Metastatic Lung Carcinoma in the Adrenal Gland (tissue), 1 donor: Measurements from ENCODE around the gene MPP7.

DNA sequence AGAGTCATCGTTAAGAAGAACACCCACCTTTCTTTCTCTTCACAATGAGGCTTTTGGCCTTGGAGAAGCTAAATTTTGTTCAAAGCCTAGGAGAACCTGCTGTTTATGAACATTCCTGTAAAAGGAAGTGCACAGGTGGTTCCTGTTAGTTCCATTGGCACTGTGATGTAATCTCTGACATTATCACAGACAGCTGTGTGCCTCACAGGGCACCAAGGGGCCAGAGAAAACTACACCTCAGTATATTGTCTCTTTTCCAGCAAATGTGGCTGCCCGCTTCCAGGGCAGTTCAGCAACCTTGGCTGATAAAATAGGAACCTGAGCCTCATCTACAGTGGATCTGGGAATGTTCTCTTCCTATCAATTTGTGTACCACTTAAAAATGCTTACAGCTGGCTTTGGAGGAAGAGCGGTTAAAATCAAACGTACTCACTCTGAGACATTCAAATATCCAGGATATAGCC lies 20.8 kb downstream of the MPP7 start:
- PRO-cap, result no peak

DNA sequence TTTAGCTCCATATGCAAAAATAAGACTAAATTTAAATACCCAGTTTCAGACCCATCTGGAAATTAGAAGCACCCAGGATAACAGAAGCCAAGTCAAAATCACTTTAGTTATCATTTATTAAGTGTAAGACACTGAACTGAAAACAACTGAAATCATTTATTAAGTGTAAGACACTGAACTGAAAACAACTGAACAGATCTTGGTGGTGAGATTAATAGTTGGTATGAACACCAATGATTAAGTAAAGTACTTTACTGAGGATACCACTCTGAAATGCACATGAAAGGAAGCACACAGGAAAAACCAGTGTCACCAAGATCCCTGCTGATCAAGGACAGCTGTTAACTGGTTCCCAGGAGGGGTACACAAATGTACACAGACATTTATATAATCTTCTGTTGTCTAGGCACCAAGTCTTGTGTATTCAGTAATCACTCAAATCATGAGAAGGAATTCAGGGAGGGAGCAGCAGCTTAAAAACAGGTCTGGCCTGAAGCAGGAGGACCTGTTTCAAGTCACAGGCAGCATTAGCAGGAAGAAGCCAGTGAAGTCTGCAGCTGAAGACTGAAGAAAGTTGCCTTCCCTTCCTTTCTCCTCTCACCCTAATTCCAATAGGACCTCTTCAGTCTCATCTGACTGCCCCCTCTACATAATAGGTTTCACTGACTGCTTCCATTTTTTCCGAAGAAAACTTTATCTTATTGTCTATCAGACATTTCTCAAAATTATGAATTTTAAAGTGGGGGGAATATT lies 18.8 kb downstream of the MPP7 start:
- PRO-cap, result no peak

DNA sequence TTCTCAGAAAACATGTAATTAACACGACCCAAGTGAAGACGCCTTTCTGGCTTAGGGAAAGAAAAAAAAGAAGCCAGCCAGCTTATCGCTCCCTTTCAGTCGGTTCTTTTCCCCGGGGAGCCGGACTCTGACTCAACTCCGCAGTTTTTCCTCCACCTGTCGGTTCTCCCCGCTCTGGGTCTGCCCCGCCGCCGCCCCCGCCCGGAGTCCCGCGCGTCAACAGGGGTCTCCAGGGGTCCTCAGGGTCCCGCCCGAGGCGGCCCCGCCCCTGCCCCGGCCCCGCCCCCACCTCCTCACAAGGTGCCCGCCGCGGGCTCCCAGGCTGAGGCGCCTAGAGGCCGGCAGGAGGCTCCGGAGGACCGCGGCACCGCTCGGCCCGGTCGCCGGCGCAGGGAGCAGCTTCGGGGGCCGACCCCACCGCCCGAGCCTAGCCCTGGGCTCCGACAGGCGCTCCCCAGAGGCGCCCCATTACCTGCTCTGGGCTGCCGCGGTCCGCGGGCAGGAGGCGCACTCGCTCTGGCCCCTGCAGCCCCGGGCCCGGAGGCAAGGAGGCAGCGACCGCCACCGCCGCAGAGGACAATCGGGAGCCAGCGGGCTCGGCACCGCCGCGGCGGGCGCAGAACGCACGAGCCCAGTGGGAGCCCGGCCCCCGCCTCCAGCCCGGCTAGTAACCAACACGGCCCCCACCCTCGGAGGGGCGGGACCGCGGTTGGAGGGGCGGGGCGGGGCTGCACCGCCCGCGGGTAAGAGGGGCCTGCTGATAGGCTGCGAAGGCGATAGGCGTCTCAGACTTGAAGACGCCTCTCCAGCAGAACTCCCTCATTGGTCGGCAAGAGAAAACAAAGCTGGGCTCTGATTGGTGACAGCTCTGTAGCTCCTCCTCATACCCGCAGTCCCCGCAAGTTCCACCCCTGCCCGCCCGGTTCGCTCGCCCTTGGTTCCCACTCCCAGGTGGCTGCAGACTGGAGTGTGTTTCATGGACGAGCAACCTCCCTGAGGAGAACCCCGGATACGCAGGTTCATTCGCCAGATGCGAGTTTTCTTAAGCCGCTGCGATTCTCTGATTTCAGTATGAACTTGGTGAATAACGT lies at the start of gene MPP7:
Gene MPP7 (minus strand): TSS at position 676 of the 1,091 bp plus-strand sequence.
- PRO-cap, result bidirectional peak, plus-strand start at position 344 of the sequence, minus-strand start at position 218 of the sequence; bidirectional peak, plus-strand start at position 960 of the sequence, minus-strand start at position 666 of the sequence

GRCh38 chr10:28307214-28307765 lies 4.4 kb upstream of the MPP7 start:
- PRO-cap, result no peak

- PRO-cap, result no peak
Measured at GRCh38 chr10:28566362-28567043, 33.6 kb downstream of the WAC start.

DNA sequence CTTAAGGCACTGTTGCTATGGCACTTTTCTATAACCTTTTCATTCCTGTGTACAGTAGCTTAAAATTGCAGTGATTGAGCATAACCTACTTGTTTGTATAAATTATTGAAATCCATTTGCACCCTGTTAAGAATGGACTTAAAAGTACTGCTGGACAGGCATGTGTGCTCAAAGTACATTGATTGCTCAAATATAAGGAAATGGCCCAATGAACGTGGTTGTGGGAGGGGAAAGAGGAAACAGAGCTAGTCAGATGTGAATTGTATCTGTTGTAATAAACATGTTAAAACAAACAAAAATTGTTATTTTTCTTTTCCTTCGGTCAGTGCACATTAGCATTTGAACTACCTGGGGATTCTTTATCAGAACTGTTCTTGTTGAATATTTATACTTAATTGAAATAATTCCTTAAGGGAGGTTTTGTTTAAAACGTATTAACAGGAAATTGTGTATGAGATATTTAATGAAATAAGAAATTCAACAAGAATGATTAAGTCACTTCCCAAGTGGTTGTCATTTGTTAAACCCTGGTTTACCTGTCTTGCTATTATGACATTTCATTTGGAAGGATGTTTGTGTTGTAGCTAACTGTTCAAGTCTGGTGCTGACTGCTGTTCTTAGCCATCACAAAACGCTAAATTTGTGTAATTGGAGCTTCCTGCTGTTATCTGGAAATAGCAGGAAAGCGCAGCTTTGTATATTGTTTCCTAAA lies 56.9 kb upstream of the BAMBI start:
- PRO-cap, result no peak

GRCh38 chr10:28808091-28808629 lies 130.8 kb downstream of the BAMBI start:
- PRO-cap, result no peak

GRCh38 chr10:28810277-28810910 lies 133.1 kb downstream of the BAMBI start:
- PRO-cap, result no peak

DNA sequence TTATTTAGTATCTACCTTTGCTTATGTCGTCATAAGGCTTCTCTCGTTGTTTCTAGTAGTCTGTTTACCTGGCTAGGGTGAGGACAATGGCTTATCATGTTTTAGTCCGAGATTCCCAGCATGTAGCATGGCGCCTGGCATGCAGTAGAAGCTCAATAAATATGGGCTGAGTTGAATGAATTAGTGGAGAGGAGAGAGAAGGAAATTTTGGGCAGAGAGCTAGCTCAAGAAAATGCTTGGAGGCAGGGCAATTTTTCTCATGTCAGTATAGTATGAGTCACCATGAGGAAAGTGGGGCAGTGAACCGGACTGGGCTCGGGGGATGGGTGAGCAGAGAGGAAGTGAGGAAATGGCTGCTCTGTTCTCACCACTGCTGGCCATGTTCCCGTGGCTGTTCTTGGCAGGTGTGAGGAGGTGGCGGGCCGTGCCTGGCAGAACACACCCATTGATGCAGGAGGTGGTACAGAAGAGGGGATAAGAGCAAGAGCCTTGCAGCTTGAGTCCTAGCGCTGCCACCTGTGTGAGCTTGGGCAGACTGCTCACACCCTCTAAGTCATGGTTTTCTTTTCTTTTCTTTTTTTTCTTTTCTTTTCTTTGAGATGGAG lies 304.5 kb upstream of the LYZL1 start:
- PRO-cap, result no peak

GRCh38 chr10:29446366-29447157 lies 157.7 kb downstream of the LYZL1 start:
- PRO-cap, result no peak

GRCh38 chr10:29480440-29480894 lies 154.3 kb downstream of the SVIL start:
- PRO-cap, result no peak

DNA sequence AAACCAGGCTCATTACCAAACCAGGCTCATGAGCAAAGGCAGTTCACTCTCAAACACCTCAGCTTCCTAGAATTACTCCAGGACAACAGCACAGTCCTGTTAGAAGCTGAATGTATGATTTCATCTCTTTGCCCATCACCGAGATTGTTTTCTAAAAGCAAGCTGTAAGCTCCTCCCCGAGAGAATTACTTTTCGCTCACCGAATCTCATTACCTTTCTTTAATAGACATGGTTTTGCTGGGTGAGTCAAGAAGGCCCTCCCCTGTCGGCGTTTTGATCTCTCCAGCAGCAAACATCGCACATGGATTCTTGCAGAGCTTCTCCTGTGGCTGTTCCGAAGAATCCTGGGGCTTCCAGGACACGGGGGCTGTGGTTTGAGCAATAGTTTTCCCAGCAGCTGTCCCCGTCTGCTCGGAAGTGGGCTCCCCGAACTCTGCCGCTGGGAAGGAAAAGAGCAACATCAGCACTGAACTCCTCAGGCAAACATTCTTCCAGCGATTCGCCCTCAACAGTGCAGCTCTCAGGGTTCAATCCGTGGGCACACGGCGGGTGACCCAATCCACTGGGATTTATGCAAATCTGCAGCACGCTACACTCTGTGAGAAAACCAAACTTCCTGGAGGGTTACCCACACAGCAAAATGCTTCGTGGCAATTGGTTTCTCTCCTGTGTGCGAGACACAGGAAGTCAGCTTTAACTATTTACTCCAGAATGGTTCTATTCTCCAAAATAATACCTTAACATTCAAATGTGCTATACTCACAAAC lies 112.4 kb downstream of the SVIL start:
- PRO-cap, result no peak

GRCh38 chr10:29540235-29541063 lies 94.3 kb downstream of the SVIL start:
- PRO-cap, result no peak

DNA sequence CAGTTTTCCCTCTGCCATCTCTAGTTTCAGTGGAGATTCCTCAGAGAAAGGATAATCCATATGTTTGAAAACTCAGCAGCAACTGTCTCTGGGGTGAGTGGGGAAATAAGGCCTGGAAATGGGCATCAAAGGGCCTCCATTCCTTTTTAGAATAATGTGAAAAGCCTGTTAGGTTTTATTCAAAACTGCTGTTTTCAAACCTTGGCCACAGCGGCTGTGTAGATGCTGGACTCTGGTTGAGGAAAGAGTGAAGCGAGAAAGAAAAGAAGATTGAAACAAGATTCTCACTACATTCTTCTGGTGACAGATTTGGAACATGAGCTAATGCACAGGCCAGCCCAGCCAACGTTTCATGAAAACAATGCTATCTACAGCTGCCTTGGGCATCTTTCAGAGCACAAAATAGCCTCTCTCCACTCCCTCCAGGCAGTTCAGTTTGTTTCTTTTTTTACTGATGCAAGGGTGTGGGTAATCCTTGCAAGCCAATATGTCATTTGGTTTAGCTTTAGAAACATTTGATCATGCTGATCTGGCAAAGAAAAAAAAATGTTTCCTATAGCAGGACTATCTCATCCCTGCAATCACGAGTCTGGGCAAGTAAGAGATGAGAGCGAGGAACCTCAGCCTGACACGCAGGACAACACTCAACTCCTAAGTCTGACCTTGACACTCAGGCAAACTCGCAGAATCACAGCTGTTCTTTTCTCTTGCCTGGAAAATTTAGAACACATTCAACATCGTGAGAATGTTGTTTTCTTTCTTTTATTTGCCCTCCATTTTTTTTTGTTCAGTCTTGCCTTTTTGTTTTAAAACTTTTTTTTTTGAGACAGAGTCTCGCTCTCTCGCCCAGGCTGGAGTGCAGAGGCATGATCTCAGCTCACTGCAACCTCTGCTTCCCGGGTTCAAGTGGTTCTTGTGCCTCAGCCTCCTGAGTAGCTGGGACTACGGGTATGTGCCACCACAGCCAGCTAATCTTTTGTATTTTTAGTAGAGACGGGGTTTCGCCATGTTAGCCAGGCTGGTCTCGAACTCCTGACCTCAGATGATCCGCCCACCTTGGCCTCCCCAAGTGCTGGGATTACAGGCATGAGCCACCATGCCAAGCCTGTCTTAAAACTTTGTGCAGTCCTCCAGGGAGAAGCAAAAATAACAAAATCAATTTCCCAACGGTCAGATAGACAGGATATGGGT lies 35.8 kb downstream of the SVIL start:
- PRO-cap, result no peak

GRCh38 chr10:29651278-29652257 lies 16.8 kb upstream of the SVIL start:
- PRO-cap, result no peak

DNA sequence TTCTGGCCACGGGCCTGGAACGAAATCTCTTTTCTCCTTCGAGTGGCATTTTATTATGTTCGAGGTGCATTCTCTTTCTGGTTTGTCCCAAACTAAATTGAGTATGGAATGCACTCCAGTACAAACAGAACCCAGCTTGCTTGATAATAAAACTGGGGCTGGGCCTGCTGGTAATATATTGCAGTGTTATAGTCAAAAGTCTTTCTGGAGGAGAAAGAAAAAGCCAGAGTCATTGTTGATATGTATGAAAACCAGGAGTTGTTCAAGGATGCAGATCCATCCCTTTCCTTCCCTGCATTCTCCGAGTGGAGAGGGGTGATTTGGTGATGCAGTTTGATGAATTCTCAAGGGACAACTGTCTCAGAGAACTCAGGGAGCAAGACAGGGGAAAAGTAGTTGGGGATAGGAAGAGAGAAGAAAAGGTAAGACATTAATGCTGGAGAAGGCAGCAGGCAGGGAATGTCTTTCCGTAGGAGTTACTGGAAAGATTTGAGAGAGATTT lies 160.6 kb upstream of the SVIL start:
- PRO-cap, result no peak

- PRO-cap, result no peak
Measured at GRCh38 chr10:29804058-29804807, 169.5 kb upstream of the SVIL start.

GRCh38 chr10:29947697-29948066 lies 111.7 kb downstream of the JCAD start:
- PRO-cap, result no peak

GRCh38 chr10:29993089-29993938 lies 66.1 kb downstream of the JCAD start:
- PRO-cap, result no peak

DNA sequence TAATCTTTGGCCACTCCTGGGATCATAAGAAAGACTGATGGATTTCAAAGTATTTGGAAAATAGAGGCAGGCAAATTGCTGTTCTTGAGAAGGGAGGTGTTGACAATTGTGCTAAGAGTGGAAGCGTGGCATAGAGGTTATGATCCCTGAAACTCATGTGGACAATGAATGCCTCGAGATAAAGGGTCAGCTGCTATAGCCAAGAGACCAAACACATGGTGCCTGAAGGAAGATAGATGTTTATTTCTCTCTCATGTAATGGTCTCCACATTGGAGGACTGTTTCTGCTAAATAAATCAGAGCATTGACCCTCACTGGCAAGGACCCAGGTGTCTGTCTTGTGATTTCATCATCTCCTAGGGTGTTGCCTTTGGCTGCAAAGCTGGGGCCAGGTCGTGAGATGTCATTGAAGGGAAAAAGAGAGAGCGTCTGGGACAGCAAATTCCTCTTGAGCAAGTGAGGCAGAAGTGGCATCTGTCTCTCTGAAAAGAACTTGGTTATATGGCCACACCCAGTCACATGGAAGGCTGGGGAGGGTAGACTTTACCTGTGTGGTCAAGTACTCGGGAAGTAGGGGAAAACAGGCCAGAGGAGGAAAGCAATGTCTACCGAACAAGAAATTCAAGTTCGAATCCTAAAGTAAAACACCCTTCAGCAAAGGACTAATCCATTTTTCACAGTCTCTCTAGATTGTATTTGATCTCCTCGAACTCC lies 64.5 kb downstream of the JCAD start:
- PRO-cap, result no peak